Metastatic Lung Carcinoma in the Adrenal Gland (tissue), 1 donor: Measurements from ENCODE around the genes OR51E1, OR51Q1 and TPP1.

GRCh38 chr11:3810929-3811264 is 2.5 kb downstream of the PGAP2 start:
- PRO-cap: no peak

- PRO-cap: no peak
Measured at GRCh38 chr11:3866868-3867460, 11.5 kb downstream of the STIM1 start.

- PRO-cap: no peak
Measured at GRCh38 chr11:3867461-3868184, 12.2 kb downstream of the STIM1 start.

DNA sequence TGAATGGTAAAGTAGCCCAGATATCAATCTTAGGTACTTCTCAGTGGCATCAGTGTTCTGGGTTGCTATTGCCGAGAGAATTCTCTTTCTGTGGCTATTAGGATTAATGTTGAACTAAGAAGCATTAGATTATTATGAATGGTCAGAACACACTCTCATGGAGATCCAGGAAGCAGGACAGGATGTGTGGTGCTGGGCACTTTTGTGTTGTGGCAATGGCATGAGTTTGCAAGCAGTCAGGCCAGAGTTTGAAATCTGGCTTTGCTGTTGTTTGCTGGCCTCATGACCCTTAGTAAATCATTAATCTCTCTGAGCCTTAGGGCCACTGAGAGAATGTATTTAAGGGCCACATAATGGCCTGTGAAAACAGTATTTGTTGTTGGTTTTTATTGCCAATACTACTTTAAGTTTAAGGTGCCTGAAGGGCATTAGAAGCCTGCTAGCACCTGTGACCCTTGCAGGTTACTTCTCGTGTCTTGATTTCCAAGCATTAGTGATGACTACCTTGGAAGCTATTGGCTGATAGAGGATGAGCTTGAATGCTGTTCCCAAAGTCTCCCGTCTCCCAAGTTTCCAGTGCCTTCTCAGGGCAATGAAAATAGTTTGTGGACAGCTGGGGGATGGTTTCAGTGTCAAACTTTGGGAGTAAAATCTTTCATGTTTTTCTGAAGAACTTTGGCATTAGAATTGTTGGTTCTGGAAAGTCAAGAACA is 24.5 kb downstream of the STIM1 start:
- PRO-cap: no peak

GRCh38 chr11:3939814-3940715 is 84.6 kb downstream of the STIM1 start:
- PRO-cap: no peak

DNA sequence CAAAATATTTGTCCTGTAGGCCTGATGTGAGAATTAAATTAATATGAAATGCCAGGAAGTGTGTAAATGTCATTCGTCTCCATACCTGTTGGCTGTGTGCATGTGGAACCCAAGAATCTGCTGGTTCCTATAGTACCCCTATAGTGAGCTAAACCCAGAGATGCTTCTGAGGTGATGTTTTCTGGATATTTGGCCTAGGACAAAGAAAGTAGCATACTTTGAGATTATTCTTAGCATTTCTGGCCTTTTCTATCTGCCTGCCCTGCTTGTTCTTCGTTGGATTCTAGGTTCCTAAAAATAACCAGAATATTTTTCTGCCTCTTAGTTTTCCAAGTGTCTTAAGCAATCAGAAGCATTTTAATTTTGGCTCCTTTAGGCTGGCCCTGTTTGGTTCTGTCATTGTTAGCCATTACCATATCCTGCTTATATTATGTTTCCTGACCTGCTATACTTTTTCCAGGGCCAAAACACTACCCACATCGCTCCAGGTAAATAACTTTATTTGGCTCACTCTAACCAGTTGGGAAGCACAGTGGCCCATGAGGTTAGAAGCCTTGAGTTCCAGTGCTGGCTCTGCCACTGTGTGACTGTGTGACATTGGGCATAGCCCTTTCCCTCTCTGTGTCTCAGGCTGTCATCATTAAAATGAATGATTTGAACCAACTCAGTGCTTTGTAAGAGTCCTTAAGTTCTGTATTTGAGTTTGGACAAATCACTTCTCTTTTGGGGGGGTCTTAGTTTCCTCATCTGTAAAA is 91.0 kb downstream of the STIM1 start:
- PRO-cap: no peak

GRCh38 chr11:4095718-4096298 is 1.2 kb downstream of the RRM1 start:
- PRO-cap: no peak

DNA sequence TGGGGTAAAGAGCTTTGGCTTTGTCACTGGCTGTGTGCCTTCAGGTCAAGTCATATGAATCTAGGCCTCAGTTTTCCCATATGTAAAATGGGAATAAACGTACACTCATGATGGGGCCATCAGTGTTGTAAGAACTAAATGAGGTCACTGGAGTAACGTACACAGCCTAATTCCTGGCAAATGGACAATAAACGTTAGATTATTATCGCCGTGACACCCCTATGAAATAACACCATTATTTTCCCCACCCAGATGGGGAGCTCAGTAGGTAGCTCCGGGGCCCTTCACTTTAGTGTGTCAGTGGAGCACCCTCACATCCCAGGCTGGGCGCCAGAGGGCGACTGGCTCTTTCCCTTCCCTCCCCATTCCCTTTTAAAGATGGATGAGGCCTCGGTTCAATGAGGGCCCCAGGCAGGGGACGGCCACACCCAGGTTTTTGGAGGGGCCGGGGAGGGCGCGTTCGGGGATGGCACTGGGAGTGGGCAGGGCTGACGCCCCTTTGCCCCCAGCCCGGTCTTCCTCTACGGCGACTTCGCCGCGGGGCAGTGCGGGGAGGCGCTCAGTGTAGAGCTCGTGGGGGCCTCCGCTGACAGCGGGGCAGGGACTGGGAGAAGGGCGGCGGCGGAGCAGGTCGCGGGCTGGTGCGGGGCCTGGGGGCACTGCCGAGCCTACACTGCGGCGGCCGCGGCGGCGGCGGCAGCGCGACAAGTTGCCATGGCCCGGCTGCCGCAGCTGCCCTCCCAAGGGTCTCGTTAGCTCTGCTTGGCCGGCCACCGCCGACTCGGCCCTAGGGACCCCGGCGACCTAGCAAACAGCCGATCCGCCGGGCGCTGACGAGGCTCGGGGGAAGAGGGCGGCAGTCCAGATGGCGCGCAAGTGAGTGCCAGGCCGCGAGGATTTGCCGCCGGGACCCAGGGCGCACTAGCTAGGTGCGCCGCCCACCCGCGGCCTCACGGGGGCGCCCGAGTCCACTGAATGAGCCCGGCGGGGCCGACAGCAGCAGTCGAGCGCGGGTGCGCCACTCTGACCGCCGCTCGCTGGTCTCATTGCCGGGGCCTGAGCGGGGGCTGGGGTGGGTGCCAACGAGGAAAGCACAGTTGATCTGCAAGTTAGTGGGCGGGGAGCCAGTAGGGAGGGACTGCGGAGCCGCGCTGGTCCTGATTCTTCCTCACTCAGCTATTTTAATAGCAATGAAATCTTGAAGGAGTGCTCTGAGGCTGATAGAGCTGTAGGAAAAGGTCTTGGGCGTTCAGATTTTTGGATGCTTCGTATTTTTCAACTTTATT is 92.6 kb downstream of the RRM1 start:
- PRO-cap: unidirectional peak, minus-strand start at position 878 of the sequence

DNA sequence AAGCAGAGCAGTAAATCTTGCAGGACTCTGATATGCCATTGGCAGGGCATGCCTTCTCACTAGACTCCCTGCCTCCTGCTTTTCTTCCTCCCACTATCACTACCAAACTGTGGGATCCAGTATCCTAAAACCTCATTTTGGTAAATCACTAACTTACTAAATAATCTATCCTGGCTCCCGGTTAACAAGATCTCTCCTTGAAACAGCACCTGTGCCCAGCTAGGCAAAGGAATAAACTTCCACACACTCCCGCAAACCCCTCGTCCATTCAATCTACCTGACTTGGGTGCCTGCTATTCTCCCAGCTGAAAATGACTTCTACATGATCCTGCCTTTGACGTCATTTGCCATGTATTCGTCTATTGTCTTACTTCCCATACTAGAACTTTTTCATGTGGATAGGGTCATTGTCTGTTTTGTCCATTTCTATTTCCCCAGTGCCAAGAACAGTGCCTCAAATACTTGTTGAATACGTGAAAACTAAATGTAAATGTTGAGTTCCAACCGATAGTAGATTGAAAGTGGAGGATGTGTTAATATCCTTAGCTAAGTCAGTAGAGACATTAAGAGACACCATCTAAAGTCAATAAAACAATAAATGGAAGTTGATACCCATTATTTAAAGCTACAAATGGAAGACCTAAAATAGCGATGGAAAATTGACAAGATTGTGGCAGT is 1.0 kb downstream of the TRIM68 start:
- PRO-cap: no peak

DNA sequence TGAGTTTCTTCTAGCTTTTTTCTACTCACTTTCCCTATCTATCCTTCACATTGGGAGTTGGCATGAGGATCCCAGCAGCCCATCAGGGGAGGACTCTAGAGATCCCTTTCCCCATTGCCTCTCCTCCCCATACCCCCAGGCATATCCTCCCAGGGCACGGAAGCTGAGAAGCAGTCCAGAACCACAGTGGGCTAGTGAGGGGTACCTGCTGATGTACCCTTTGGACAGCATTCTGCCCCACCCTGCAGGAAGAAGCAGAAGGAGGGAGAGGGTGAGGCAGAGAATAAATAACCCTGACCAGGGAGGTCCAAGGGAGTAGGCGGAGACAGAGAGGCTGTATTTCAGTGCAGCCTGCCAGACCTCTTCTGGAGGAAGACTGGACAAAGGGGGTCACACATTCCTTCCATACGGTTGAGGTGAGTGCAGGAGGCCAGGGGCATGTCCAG is at the start of gene OR51E1:
Gene OR51E1 (plus strand): TSS at position 368 of the 446 bp plus-strand sequence.
- PRO-cap: no peak

- PRO-cap: no peak
Measured at GRCh38 chr11:5031412-5031650, 15.0 kb upstream of the OR52J3 start.

DNA sequence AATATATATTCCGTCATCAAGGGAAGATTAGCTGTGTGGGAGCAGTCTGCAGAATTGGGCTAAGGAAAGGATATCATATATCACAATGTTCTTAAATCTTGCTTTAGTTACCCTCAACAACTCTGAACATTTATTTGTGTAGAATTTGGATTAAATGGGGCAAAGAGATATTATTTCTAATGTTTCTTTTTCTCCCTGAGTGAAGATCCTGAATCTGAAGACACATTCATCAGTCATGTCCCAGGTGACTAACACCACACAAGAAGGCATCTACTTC is at the start of gene OR51Q1:
Gene OR51Q1 (plus strand): TSS at position 146 of the 277 bp plus-strand sequence.
- PRO-cap: no peak

DNA sequence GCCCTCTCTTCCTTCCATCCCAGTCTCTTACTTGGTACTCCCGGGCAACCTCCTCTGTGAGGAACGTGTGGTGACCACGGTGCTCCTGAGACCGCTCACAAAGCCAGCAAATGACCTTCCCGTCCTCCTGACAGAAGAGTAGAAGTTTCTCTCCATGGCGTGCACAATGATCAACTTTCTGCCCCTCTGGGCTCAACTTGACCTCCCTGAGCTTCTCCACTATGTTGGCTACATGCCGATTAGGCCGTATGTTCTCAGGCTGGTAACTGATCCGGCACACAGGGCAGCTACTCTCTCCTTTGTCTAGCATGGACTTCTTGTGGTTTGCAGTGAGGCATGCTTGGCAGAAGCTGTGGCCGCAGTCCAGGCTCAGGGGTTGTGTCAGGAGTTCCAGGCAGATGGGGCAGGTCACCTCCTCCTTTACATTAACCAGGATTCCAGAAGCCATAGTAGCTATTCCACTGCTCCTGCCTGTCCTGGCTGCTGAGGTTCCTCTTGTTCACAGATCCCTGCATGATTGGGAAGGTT is 5.1 kb downstream of the TRIM5 start:
- PRO-cap: no peak

DNA sequence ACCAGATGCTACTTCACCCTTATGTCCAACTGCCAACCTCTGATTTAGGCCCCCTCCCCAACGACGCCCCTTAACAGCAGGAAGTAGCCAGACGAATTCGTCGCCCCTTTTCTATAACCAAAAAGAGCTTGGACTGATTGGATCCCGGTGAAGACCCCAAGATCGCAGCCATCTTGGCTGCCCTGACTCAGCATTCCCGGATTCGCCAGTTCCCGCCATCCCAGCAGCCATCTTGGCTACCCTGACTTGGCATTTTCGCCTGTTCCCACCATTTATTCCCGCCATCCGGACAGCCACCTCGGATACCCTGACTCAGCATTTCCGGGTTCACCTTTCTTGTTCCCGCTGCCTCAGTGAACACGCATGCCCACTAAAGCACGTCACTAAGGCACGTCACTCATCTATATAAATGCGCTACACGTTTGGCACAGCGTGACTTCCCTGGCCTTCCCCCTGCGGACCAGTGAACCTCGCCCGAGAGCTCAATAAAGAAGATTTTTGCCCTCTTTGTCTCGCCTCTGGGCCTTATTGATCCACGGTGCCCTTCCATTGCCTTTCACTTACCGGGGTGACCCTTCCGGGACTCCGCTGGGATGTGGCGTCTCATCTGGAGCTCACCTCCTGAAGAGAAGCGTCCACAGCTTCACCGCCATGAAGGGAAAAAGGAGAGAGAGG is 4.1 kb upstream of the OR56A3 start:
- PRO-cap: no peak

DNA sequence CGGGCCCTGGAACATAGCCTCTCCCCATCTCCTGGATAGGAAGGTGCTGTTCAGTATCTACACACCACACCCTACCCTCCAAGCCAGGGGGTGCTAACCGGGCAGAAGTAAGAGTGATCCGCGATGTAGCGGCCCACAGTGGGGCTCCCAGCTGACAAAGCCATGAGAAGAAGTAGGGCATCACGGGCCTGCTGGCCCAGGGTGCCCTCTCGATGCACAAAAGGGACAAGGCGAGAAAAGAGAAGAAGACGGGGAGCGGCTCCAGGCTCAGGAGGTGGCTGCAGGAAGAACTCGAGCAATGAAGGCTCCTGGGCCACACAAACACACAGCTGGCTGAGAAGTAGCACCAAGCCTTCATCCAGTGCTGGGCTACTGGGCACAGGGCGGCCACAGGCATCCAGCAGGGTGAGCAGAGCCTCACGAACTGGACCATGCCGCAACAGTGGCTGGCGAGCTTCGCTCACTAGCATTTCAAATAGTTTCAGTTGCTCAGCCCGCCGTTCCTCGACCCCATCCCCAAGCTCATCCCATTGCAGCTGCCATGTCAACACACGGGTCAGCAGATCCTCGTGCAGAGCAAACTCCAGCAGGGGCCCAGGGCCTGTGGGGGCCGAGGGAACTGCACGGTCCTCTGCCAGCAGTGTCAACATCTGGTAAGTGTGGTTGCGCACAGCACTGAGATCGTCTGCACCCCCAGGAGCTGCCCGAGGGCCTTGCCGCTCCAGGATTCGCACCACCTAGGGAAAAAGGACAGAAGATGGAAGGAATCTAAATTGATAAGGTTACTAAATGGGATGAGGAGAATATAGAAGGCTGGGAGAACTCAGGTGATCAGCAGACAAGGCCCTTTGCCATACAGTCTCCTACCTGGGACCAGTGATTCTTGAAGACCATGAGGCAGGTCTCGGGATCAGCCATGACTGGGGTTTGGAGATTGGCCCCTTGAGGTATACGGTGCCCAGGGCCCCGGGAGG is 10.6 kb downstream of the FHIP1B start:
- PRO-cap: no peak

DNA sequence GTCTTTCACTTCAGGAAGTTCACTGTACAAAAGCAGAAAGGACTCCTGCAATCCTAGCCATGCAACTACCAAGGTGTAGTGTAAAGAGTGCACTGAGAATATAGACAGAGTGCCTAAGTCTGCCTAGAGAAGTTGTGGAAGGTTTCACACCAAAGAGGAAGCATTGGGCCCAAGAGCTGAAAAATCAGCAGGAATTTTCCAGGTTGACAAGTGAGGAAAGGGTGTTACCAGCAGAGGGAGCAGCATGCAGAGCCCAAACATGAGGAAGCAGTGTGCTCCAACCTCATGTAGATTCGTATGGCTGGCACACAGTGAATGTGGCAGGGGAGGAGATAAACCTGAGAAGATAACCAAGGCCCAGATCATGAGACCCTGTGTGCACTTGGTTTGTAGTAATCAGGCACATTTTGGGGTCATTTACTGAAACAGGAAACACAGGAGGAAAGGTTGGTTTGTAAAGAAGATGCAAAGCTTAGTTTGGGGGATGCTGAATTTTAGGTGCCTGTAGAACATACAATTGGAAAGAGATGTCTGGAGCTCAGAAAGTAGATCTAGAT is 1.8 kb downstream of the HPX start:
- PRO-cap: no peak

GRCh38 chr11:6482407-6483272 is 1.3 kb downstream of the TIMM10B start:
- PRO-cap: no peak

GRCh38 chr11:6495622-6496344 is 1.3 kb upstream of the DNHD1 start:
- PRO-cap: no peak

DNA sequence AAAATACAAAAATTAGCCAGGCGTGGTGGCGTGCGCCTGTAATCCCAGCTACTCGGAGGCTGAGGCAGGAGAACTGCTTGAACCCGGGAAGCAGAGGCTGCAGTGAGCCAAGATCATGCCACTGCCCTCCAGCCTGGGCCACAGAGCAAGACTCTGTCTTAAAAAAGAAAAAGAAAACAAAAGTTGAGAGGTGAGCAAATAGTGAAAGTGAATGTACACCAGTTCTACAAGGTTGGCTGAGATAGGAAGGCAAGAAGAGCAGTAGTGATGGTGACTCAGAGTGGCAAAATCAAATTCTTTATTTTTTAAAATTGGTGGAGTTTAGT is 2.4 kb downstream of the ILK start:
- PRO-cap: no peak

- PRO-cap: bidirectional peak, plus-strand start at chr11:6619522, minus-strand start at chr11:6619419
Measured at GRCh38 chr11:6619319-6619710, at the start of gene TPP1. TPP1 (minus strand) TSS chr11:6619422.